Camera-type eye (tissue), 1 donor: ENCODE measurements around the gene CYP2J2.

GRCh38 chr1:59697162-59697494, 117.6 kb upstream of the HOOK1 start:
- RAMPAGE, long total RNA = no peak

DNA sequence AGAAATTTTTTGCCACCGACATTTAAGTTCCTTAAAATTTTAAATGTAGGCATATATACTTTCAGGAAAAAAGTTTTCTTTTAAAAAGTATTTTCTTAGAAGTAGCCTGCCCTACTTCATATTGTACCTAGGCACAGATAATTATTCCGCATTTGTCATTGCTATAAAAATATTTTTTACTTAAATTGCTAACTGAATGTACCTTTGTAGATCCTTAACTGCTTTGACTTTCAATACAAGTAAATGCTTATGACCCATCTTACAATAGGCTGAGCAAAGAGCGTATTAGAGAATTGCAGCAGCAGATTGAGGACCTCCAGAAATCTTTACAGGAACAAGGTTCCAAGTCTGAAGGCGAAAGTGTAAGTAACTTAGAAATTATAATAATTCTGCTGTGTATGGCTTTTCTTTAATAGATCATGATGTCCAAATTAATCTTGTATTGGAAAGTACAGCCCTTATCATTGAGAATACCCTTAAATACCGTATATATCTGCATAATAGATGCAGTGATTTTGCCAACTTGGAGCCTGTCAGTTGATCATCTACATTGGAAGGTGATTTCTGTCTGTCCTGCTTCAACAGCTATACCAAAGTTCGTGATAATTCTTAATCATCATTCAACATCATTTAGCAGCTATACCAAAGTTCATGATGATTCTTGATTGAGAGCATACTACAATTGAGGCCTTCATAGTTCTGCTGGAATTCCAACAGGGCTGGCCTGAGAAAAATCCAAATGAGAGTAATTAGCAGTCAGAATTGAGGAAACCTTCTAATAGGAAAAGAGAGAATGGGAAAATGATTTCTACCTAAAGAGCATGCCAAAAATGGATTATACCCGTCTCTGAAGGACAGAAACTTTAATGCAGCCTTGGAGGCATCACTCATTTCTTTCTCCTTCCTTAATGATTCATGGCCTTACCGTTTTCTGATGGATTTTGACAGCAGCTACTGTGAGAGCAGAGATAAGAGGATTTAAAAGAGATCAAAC, 48.1 kb downstream of the HOOK1 start:
- RAMPAGE, long total RNA = no peak

DNA sequence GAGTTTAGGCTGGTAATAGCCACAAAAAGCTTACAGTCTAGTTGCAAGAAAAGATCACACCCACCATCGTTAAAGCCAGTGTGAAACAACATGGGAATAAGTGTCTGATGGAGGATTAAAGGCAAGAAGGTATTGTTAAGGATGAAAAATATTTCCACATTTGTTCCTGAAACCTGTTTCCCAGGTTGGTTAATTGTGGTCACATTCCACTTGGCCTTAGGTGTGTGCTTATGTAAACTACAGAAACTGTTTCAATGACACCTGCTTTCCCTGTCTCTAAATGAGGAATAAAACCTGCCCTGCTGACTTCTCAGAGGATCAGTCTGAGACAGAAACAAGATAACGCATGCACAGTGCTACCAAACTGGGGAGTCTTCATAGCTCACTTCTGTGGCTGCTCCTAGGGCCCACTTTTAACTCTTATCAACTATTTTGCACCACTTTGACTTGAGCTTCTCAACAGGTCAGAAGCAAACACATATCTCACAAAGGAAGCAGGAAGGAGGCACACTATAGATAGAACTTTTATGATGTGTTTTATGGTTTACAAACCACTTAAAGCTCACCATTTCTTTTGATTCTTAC, 33.7 kb downstream of the CYP2J2 start:
- RAMPAGE, long total RNA = no peak

DNA sequence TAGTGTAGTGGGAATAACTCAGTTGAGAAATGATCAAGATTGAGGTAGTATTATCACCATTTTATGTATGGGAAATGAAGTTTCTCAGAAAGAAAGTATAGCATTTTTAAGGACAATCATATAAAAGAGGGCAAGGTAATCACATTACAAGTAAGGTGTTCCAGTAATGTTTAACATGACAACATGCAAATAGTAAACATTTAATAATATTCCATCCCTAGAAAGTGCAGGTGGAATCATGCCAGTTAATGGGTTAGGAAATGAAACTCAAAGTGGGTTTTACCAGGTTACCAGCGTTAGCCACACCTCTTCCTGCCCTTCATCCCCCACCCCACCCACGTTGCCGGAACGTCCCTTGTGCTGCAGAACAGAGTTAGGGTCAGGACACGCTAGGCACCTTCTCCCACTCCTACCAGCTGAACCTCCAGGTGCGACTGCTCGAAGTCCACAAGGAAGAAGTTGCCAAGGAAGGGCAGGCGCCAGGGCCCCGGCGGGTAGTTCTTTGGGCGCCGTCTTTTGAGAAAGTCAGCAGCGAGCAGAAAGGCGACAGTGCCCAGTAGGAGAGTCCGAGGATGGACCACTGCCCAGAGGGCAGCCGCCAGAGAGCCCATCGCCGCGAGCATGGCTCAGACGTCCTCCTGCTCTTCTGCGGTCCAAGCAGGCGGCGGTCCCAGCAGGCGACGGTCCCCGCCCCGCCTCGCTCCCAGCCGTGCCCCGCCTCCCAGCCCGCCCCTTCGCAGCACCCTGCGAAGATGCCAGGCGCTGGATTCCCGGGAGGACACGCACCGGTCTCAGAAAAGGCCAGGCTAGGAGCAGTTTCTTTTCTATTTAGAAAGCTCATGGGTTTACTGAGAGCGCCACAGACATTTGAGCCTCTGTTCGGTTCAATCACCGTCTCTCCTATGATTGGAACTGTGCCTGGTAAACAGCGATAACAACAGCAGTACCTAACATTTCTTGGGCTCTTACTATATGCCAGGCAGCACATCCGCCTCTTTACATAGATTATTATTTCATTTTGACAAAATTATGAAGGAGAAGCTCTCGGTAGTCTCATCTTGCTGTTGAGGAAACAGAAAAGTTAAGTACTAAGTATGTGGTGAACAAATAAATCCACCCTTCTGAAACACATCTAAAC, at the start of gene CYP2J2:
CYP2J2 (minus strand) TSS at position 650 of the 1,138 bp plus-strand sequence.
- RAMPAGE, long total RNA = start-site peak on the minus strand centred at position 667 of the sequence, 45 bp wide, 16 reads

GRCh38 chr1:60203513-60203993, 130.0 kb upstream of the C1orf87 start:
- RAMPAGE, long total RNA = no peak

GRCh38 chr1:60864813-60865883, 217.2 kb upstream of the NFIA start:
- RAMPAGE, long total RNA = no peak

GRCh38 chr1:60873302-60873610, 209.1 kb upstream of the NFIA start:
- RAMPAGE, long total RNA = no peak

DNA sequence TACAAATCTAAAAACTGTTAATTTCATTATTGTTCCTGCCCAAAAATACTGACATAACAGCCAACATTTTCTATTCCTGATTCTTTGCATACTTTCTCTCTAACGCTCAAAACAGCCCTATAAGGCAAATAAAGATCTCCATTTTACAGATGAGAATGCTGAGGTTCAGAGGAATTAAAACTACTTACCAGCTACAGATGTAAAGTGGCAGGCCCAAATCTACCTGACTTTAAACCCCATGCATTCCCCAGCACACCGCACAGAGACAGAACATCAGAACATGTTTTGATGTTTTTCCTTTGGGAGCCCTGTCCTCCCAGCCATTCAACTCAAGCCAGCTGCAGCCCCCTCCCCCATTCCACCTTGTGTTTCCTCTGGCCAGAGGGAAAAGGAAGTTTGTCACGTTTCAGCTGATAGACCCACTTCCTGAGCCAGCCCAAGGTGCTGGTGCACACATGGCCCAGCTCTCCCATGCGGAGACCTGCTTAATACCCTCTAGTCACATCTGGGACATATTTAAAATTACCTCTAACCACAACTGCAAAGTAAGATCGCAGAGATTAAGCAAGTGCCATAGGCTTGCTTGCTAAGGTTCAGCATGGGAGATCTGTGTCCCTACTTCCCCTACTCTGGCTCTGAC, 133.1 kb upstream of the NFIA start:
- RAMPAGE, long total RNA = start-site peak on the minus strand centred at position 266 of the sequence, 199 bp wide, 6 reads

GRCh38 chr1:61054720-61055396, 27.5 kb upstream of the NFIA start:
- RAMPAGE, long total RNA = no peak

DNA sequence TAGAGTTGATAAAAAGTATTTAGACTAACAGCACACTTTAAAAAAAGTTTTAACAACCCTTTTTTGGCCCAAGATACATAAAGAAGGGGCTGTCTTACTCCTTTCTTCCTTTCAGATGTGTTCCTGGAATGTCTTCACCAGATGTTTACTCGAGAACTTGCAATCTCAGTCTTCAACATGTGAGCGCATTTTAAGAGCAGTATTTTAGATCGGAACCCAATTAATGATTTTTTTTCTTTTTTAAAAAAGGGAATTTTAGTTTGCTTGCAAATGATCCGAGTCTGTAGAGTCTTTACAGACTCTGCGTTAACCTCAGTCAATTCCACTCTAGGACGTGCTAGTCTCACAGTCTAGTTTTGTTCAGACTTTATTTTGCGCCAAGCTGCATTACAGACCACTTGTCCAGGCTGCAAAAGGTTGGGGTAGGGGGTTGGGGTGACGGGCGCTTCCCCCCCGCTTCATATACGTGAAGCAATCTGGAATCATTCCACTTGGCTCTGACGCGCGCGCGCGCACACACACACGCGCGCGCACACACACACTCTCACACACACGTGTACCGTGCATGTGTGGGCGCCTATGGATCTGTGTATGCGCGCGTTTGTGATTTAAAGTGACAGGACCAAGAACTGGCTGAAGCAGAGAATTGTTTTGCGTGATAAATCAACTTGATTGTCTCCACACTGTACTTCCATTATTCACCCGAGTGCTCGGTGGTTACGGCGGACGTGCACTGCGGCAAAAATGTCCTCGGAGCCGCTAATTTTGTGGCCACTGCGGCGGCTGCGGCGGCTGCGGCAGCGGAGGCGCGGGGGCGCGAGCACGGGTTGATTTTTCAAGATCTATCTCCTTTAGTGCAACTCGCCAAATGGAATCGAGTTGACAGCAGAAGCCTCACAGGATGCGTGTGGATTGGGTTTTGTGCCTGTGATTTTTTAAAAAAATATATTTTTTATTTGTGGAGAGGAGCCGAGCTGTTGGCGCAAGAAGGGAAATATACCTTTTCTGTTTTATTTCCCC, 25.5 kb upstream of the NFIA start:
- RAMPAGE, long total RNA = no peak

DNA sequence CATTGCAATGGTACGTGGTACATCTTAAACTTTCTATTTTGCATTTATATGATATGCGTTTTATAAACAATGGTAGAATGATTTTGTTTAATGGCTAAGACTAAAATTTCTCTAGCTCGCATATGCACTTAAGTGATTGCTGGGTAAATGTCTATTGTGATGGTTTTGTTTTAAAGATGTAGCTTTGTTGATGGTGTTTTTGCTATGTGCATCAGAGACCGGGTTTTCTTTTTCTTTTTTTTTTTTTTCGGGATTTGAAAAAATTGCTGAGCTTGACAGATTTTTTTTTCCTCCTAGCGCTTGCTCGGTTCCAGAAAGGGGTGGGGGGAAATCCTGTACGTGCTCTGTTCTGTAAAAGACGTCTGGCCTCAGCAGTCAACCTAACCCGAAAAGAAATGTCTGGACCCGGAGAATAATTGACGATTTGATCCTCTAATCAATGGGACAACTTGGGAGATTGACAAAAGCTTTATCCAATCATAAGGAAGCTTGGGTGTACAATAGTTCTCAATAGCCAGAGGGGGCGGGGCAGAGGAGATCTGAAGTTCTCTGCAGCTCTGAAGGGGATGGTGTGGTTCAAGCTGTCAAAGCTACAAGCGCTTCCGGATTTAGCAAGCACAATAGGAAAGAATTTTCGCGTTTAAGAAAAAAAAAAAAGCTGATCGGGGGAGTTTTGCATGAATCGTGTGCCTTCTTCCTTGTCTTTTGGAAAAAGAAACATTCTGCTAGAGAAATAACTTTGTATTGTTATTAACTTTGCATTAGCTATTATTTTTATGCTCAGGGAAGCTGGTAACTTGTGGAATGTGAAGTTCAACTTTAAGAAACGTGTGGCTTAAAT, 4.5 kb upstream of the NFIA start:
- RAMPAGE, long total RNA = no peak

- RAMPAGE, long total RNA = no peak
Measured at GRCh38 chr1:61098903-61099644, 16.7 kb downstream of the NFIA start.

DNA sequence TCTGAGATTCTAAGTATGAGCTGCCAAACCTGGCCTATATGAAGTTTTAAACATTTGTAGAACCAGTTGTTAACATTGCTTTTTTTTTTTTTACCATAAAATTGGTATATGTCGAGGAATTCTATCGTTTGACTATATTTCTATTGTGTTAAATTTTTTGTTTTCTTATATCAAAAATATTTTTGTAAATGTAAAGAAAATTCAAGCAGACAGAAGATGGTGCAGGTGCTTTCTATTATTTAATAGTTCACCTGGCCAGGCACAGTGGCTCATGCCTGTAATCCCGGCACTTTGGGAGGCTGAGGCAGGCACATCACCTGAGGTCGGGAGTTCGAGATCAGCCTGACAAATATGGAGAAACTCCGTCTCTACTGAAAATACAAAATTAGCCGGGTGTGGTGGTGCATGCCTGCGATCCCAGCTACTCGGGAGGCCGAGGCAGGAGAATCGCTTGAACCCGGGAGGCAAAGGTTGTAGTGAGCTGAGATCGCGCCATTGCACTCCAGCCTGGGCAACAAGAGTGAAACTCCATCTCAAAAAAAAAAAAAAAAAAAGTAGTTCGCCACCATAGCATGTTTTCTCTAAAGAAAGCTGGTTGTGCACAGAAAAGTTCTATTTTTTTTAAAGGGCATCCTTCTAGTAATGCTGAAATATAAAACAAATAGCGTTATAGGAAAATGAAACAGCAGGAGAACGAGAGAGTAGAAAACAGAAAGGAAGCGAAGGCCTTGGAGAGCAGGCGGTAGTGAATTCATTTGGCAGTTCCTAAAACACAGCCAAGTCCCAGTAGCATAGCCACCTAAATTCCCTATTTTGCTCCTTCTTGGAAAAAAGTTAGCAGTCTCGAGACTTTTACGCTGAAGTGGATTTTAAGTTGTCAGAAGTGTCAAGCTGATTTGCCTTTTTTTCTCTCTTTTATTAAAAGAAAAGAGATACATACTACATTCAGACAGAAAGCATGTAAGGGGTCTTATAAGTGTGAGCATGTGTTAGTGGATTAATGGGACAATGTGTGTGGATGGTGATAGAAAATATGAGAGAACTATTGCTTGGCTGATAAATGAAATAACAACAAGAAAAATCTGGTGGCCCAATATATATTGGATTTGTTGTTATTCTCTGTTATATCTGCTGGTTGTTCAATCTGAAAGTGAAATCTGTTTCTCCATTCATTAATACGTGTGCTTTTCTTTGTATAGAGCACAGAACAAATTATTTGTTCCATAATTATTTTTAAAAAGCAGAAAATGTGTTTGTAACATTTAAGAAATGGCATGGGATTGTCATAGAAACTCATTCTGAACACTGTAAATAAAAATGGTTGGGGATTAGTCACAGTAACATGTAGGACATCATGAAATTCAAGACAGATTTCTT, 19.0 kb downstream of the NFIA start:
- RAMPAGE, long total RNA = no peak

- RAMPAGE, long total RNA = no peak
Measured at GRCh38 chr1:61253239-61253761, 170.9 kb downstream of the NFIA start.

- RAMPAGE, long total RNA = no peak
Measured at GRCh38 chr1:61452938-61454171, 271.6 kb downstream of the TM2D1 start.

DNA sequence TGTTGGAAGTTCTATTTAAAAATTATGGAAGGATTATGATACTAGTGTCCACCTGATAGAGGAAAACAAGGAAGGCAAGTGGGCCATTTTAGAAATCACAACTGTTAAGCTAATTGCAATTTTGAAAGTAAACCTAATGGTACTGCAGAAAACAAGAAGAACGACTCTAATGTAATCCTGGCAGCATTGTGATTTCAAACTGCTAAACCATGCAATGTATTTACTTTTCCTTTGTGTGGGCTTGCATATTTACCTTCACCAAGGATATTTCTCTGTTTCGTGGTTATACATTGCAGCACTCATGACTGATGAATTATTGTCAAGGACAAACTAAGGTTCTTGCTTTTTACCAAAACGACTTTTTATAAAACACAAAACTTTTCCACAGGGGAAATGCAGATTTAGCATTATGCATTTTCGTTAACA, 88.1 kb downstream of the TM2D1 start:
- RAMPAGE, long total RNA = no peak

- RAMPAGE, long total RNA = no peak
Measured at GRCh38 chr1:62271927-62272455, 47.2 kb downstream of the KANK4 start.

GRCh38 chr1:62371354-62371752, 52.1 kb upstream of the KANK4 start:
- RAMPAGE, long total RNA = no peak

GRCh38 chr1:62511036-62511801, 74.4 kb downstream of the USP1 start:
- RAMPAGE, long total RNA = no peak

DNA sequence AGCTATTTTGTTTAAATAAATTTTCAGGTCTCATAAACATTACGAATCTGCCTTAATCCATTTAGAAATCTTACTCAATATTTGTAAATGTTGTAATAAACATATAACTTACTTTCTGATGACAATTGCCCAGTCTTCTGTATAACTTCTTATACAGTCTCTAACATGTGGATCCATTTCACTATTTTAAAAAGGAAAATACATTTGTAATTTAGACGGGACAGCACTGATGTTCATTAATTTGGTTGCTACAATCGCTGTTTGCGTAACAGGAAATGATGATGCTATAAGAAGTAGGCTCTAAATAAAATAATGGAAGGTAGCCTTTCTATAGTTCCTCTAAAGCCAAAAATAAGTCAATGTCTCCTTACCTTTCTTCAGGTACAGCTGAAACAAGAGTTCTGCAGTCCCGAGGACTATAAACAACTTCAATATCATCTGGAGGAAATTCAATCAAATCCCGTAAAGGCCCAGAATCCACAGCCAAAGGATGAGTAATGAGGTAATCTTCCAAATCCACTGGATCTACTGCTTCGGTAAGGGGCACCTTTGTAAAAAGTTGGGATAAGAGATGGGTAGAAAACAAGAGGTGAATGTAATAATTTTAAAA, 34.5 kb downstream of the DOCK7 start:
- RAMPAGE, long total RNA = no peak